AG09309 (cell line): ENCODE results near the gene PCBD1.

GRCh38 chr10:70573620-70574148, 28.9 kb downstream of the PRF1 start:
- RRBS, result no CpG with 5 or more reads among the region's 7 CpGs

GRCh38 chr10:70761018-70761899, 23.9 kb downstream of the TBATA start:
- RRBS, result 71% methylated on average over 1 of the region's 12 CpGs

DNA sequence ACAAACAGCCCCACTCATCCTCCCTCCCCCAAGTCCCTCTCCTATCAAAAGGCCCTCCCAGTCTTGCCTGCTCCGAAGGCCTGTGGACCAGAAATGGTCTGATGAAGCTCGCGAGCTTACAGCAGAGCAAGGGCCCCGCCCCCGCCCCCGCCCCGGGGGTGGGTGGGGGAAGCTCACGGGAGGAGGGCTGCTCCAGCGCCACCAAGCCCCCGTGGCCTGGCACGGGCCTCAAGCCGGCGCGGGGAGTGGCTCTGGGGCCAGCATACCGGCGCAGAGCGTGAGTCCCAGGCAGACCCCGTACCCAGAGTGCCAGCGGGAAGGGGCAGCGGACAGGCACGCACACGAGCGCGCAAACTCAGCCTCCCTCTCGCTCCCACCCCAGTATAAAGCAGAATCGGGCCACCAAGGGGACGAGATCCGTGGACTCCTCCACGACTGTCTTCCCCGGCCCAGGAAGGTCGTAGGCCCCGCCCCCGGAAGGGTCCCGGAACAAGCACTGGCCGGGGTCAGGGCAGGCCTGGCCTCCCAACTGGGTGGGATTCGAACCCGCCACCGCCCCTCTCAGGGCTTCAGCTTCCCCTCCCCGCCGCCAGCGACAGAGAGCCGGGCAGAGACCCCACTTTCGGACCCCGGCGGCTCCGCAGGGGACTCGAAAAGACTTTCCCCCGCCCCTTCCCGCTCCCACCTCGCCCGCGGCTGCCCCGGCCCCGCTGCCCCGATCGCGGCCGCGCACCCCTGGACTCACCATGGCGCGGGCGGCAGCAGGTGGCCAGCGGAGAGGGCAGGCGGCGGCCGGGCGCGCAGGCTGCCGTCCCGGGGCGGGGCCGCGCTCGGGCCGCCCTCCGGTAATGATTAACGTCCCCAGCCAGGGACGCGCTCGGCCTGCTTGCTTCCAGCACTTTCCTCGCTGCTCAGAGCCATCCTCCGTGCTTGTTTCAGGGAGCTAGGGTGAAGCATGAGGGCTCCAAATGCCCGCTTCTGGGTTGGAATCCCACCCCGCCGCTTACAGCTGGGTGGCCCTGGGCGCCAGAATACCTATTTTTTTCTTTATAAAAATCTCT, at the start of gene PCBD1:
Gene PCBD1 (minus strand): TSS at position 780 of the 1,061 bp plus-strand sequence.
- RRBS, result 3% methylated on average over 25 of the region's 86 CpGs

- RRBS, result no CpG with 5 or more reads among the region's 10 CpGs
These were observed 147.8 kb upstream of the UNC5B start for GRCh38 chr10:71064544-71065010.

DNA sequence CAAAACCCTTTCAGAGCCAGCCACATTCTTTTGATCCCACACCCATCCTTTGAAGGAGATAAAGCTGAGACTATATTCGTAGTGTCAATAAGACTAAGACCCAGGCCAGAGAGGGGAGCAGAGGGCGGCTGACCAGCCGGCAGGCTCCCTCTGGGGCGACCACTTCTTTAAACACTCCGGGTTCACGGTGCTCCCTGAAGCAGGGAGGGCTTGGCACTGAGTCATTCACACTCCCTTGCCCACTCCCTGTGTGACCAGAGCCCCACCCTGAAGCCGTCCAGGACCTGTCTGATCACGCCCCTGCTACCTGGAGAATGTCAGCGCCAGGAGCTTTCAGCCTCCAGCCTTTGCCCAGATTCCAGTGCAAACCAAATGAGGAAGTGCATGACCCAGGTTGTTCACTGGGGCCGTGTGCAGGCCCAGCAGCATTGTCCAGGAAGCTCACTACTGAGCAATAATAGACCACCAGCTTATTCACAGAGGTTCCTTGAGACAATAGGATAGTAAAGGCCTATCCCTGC, 34.4 kb downstream of the UNC5B start:
- RRBS, result no CpG with 5 or more reads among the region's 10 CpGs

GRCh38 chr10:71248945-71249452, 36.6 kb downstream of the UNC5B start:
- RRBS, result no CpG with 5 or more reads among the region's 3 CpGs

DNA sequence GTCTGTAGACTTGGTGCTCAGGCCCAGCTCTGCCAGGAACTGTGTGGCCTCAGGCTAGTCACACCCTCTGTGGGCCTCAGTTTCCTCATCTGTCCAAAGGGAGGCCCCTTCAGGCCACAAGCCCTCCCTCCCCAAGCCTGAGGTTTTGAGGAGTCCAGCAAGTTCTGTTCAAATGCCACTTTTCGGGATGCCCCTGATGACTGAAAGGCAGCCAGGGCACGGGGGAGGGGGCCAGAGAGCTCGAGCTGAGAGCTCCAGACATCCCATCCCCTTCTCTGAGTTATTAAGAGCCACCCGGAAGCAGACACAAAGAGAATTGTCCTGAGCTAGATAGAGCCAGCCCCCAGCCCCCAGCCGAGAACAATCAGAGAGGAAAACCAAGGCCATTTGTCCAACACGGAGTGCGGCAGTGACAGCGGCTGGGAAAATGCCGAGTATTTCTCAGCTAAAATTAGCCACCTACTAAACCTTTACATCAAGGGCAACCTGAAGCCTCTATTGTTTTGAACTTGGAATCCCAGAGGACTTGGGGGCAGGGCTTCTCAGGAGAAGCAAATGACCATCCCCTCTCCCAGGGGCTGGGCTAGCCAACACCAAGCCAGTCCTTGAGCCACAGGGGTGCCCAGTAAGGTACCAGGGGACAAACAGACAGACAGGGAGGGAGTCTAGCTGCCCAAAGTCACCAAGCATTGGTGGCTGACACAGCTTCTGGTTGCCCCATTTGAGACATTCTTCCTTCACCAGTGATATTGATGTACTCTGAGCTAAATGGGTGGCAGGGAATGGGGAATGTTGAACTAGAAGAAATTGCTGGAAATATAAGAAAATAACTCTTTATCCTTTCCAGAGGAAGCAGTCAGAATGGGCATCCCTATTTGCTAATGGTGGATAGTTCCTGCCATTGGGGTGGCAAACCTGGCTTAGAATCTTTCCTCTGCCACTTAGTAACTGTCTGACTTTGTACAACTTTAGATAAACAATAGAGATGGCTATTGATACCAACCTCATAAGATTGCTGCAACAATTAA, 51.2 kb downstream of the UNC5B start:
- RRBS, result no CpG with 5 or more reads among the region's 9 CpGs

GRCh38 chr10:71343134-71343912, 24.3 kb downstream of the SLC29A3 start:
- RRBS, result no CpG with 5 or more reads among the region's 7 CpGs

DNA sequence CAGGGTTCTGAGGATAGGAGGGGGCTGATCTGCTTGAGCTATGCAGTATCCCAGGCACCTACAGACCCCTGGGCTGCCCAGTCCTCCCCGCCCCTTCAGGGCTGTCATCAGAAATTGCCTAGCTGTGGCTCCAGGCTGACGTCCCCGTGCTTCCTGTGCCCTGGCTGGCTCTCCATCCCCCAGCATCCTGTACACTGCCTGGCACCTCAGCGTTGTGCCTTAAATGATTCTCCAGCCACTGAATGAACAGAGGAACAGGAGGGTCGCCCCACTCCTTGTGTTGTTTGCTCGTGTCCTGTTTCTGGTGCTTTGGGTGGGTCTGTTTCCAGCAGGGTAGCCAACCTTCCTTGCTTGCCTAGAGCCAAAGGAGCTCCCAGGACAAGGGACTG, 38.4 kb upstream of the CDH23 start:
- RRBS, result no CpG with 5 or more reads among the region's 6 CpGs

- RRBS, result 5% methylated on average over 2 of the region's 48 CpGs
These were observed 641 bp downstream of the CDH23 start for GRCh38 chr10:71397316-71397806.

- RRBS, result 20% methylated on average over 6 of the region's 20 CpGs
These were observed 151.3 kb downstream of the CDH23 start for GRCh38 chr10:71547880-71548627.

DNA sequence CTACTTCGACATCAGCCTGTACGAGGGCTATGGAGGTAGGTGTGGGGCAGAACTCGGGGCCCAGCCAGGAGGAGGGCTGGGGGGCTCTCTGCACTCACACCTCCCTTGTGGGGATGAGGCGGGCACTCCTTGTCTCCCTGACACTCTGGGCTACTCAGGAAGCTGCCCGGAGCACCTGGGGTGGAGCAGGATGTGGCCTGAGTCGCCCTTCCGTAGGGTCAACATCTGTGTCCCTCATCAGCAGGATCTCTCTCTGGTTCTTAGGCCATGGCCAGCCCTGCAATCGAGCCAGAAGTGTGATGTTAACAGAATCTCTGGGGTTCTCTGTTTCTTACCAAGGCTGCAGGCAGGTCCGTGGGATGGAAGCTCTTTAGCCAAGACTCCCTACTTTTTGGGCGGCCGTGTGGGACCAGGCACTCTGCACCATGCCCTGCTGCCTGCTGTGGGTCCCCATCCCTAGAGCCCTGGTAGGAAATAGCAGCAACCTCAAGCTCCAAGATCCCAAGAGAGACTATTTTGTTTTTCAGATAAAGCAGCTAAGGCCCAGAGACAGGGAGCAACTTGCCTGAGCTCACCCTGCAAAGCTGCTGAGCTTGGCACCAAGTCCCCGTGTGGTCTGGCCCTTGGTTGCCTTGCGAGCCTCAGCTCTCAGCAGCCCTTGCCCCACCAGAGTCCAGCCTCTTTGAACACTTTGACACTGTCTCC, 40.0 kb downstream of the C10orf105 start:
- RRBS, result no CpG with 5 or more reads among the region's 13 CpGs

DNA sequence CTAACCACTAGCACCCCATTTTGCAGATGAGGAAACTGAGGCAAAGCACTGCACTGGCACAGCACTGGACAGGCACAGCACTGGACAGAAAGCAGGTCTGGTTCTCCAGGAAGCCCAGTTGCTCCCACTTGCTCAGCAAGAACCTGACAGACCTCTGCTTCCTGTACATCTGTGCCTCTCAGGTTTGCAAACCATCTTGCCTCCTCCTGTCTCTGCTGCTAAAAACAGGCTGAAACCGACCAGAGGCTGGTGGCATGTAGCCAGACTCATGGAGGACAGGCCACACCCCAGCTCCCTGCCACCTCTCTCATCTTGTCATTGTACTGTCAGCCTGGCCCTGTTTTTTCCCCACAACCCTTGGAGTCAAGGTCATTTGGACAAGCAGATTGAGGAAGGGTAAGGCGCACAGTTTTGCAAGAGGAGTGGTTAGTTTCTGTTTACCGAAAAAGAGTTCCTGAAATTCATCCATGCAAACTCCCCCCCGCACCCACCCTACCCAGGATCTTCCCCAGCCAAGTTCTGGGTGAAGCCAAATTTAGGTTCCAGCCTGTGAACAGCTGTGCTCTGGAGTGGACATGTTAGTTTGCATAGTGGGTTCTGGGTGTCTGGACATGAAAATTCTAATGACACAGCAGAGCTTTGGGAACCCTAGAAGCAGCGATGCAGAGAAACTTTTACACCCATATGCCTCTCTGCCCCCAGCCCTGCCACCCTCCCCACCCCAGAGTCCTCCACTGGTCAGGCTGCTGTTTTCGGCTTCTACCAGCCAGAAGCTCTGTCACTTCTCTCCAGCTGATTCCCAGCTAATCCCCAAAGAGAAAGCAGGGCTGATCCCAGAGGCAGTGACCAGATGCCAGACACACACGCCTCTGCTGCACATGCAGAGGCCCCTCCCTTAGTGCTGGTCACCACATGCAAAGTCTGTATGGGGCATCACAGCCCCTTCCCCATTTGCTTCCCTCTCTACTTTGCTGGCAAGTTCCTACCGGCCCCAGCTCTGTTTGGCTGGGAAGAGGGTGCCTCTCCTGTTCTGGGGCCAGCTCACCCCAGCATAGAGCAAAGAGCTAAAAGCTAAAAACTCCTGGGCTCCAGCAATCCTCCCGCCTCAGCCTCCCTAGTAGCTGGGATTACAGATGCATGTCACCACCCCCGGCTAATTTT, 8.5 kb upstream of the C10orf105 start:
- RRBS, result no CpG with 5 or more reads among the region's 10 CpGs

DNA sequence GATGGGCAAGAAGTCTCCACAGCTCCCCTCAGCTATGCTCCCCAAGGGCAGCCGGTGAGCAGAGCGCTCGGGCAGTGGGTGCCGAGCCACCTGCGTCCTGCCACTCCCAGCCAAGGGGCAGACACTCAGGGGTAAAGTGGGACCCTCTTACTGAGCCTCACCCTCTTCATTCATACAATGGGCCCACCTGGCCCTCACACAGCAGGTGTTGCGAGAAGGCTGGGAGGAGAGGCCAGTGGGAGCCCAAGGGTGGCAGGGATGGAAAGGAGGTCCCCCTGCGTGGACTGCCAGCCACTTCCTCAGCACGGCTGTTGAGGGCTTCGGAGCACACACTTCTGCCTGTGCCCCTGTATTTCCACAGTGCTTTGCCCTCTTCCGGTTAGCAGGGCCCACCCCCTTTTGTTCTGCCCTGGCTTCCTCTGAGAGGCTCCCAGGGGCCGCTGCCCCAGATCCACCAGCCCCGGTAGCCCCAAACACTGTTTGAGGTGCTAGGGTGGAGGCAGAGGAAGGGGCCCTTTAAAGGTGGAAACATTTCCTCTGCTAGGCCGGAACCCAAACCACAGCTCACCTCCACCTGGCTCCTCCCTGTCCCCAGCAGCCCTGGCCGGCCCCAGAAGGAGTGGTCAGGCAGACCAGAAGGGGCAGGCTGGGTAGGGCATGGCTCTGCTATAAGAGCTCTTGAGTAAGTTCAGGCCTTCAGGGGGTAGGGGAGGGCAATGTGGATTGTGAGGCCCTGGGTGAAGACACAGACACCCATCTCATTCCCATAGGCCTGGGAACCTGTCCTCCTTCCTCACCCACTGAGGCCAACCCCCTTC, 16.4 kb upstream of the C10orf105 start:
- RRBS, result 77% methylated on average over 4 of the region's 14 CpGs

GRCh38 chr10:71743234-71743831, 23.8 kb upstream of the C10orf105 start:
- RRBS, result no CpG with 5 or more reads among the region's 4 CpGs

DNA sequence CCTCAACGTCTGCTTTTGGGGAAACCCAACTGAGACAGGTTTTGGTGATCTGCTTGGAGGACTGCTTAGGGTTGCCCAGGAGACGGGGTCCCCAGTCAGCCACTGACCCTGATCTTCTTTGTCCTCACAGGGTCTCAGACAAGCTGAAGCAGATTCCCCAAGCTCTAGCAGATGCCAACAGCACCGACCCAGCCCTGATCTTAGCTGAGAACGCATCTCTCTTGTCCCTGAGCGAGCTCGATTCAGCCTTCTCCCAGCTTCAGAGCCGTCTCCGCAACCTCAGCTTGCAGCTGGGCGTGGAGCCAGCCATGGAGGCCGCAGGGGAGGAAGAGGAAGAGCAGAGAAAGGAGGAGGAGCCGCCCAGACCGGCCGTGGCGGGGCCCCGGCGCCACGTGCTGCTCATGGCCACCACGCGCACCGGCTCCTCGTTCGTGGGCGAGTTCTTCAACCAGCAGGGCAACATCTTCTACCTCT, 42.9 kb downstream of the CHST3 start:
- RRBS, result 91% methylated on average over 9 of the region's 23 CpGs

GRCh38 chr10:72048422-72048719, 40.0 kb downstream of the SPOCK2 start:
- RRBS, result no CpG with 5 or more reads among the region's 5 CpGs

DNA sequence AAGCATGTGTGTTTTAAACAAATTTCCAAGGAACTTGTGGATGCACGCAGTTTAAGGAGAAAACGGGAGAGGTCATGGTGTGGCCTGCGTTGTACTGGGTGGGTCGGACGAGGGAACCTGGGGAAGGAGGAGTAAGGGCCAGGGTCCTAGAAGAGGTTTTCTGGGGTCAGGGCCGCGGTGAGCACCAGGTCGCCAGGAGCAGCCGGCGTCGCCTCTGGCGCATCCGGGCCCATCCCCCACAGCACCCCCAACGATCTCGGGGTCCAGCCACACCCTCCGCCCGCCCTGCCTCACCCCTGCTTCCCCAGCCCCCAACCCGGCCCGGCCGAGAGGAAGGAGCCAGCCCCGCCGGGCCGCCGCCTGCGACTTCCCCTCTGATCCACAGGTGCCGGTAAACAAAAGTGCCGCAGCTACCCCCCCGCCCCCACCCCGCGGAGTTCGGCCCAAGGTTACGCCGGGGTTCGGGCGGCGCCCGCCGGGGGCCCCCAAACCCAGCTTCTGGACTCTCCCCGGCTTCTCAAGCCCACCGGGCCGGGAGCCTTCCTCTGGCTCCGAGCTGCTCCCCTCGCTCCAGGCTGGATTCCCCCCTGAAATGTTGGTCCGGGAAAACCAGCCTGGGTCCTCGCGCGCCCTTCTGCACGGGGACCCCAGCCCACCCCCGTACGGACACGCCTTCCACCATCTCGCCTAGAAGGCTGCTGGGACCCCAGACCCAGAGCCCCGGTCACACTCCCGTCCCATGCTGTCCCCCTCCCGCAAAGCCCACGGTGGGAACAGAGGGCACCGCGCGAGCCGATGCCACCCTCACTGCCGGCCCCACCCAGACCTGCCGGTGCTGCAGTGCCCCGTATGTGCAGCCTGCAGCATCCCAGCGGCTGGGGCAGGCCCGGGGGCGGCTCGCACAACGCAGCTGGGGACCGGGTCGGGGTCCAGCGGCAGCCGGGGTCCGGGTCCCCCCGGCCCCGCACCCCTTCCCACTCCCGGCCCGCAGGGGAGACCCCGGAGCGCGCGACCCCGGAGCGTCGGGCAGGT, 1.2 kb downstream of the SPOCK2 start:
- RRBS, result 26% methylated on average over 32 of the region's 84 CpGs

DNA sequence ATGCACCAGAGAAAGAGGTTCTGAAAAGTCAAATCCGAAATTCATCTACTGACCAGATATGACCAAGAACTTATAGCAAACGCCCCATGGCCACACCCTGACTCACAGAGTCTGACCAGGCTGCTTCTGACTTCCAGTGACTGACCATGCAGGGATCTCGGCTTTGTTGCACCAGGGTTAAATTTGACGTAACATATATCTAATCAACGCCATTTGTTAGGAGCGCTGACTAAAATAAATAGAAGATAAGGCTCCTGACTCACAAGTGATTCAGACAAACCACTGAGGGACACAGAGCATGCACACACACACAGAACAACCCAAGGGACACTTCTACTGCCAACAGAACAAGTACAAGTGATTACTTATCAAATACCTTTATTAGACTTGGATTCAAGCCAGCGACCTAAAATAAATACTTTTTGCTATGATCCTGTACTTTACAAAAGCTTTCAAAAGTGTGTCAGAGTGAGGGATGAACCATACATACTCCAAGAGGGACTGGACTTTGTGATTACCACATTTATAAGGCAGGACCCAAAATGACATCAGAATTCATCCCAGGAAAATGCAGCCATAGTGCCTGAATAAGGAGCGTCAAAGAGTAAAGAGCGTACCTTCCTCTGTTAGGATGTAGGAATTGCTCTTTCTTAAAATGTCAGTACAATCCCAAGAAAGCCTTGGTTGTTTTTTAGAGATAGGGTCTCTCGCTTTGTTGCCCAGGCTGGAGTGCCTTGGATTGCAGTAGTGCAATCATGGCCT, 9.5 kb upstream of the SPOCK2 start:
- RRBS, result no CpG with 5 or more reads among the region's 10 CpGs

- RRBS, result no CpG with 5 or more reads among the region's 1 CpG
These were observed 17.9 kb upstream of the SPOCK2 start for GRCh38 chr10:72106309-72106654.